Mesenchymal stem cell of adipose (primary cell): ENCODE measurements around a stretch of chr3.

GRCh38 chr3:184334198-184335392, 2.8 kb upstream of the FAM131A start:
- CAGE, long polyA plus RNA, result no peak

DNA sequence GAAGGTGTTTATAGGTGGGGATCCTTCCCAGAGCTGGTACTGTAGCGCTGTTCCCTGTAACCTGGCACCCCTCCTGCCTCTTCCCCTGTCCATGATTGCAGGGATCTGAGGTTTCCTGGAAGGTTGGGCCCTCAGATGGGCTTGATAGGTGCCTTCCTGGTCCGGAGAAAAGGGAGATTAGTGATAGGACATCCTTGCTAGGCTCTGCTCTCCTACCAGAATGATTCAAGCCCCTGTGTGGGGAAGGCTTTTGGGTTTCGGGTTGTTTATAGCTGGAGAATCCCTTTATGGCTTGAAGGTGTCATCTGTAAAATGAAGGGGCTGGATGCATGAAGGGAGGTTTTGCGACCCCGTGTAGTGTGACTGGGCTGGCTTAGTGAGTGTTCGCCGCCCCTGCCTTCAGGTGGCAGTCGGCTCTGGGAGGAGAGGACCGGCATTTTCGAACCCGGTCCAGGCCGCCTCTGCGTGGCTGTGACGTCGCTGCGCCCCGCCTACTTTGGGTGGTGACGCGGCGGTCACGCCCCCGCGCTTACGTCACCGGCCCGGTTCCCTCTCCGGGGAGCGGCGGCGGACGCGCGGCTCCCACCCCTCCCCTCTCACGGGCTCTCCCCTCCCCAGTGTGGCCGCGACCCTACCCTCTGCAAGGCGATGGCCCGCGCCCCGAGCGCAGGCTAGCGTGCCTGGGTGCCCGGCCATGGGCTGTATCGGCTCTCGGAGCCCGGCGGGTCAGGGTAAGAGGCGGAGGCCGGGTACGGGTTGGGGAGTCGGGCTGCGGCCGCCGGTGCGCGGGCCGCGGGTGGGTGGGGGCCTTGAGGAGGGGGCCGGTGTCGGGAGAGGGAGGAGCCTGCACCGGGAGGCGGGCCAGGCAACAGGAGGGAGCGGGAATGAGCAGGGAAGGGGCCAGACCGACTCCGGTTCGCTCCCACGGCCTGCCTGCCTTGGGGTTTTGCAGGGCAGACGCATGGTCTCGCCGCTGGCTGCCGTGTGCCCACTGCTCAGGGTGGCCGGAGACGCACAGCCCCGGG, 1.7 kb upstream of the FAM131A start:
- CAGE, long polyA plus RNA, result no peak

DNA sequence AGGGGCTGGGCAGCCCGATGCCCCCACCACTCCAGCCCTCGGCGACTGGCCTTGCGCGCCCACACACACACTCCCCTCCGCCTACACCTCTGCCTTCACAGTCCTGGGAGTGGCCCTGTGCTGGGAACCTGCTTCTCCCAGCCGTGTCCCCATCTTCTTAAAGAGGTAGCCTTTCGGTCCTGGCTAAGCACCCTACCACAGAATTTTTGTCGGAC, 1.1 kb upstream of the FAM131A start:
- CAGE, long polyA plus RNA, result no peak

DNA sequence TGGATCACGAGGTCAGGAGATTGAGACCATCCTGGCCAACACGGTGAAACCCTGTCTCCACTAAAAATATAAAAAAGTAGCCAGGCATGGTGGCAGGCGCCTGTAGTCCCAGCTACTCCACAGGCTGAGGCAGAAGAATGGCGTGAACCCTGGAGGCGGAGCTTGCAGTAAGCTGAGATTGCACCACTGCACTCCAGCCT, 42.1 kb upstream of the EPHB3 start:
- CAGE, long polyA plus RNA, result no peak

- CAGE, long polyA plus RNA, result no peak
Measured at GRCh38 chr3:184566833-184567385, 5.3 kb downstream of the EPHB3 start.

- CAGE, long polyA plus RNA, result no peak
Measured at GRCh38 chr3:184579209-184579882, 17.8 kb downstream of the EPHB3 start.

DNA sequence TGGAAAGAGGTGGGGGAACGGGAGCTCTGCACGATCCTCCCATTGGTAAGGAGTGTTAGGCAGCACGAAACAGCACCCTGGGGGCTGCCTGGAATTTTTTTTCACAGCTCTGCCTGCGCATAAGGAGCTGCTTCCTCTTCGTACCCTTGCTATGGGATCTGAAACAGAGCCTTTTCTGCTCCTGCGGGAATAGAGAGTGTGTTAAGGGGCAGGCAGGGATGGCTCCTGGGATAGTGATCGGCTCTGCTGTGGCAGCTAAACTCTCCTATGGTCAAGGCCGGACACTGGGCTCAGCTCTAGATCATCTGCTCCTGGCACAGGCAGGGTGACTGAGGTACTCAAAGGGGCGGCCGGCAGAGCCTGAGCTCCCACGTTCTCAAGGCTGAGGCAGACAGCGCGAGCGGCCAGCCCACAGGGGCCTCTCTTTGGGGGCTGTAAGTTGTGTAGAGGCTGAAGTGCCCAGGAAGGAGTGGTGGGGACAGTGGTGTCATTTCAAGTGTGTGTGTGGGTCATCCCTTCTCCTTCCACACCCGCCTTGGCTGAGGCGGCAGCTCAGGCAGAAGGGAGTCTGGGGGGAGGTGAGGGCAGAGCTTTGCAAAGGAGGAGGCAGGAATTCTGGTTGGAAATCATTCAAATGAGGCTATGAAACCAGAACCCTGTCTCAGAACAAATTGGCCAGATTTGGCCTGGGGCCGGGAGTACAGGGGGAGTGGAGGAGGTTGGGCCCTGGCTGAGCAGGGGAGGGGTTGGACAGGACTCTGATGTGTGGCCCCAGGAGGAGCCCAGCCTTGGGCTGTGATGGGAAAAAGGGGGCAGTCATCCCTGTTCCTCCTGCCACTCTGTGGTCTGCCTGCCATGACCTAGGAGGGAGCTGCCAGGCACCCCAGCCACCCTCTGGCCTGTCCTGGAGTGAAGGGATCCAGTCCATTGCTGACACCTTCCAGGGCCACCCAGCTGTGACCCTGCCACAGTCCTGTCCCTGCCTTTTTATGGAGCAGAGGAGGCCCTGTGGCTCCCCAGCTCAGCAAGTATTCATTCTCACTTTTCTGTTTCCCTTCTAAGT, 31.1 kb downstream of the EPHB3 start:
- CAGE, long polyA plus RNA, result no peak

DNA sequence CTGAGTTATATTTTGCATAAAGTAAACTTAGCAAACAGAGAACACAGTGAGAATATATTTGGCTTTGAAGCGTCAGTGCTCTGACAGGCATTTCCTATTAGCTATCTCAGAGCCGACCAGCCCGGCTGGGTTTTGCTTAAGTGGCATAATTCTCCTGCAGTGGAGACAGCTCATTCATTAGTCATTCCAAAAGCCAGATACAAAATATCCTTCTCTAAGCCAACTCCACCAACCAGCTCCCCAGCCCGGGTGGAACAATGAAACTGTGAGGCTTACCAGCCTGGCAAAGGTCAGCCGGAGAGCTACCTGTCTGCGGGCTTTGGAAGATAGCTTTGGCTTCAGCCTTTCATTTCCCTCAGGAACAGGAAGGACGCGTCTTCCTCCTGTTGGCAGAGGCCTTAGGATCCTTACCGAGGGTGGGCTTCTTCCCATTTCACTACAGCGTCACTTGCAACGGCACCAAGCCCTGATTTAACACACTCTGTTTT, 26.3 kb upstream of the MAGEF1 start:
- CAGE, long polyA plus RNA, result no peak

- CAGE, long polyA plus RNA, result no peak
Measured at GRCh38 chr3:185342839-185343217, 20.1 kb upstream of the MAP3K13 start.

- CAGE, long polyA plus RNA, result no peak
Measured at GRCh38 chr3:185504558-185505046, 5.8 kb upstream of the TMEM41A start.

DNA sequence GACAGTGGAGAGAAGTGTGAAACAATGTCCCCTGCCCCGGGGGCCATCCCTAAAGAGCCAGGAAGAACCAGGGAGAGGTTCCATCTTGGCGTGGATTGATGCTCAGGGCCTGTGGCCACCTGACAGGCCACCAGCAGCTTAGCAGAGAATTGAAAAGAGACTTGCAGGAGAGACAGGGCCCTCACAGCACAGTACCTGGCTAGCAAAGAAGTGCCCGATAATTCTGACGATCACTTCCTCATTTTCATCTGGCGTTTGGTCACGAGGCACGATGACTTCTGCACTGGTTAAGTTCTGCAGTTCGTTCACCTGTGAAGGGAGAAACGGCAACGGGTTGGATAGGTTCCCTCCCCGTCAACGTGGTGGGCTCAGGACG, 60.7 kb downstream of the SENP2 start:
- CAGE, long polyA plus RNA, result no peak

- CAGE, long polyA plus RNA, result no peak
Measured at GRCh38 chr3:185702454-185703211, 116.5 kb downstream of the SENP2 start.

GRCh38 chr3:185760390-185761256, 64.2 kb downstream of the IGF2BP2 start:
- CAGE, long polyA plus RNA, result no peak

- CAGE, long polyA plus RNA, result no peak
Measured at GRCh38 chr3:185825944-185826757, 1.3 kb upstream of the IGF2BP2 start.

DNA sequence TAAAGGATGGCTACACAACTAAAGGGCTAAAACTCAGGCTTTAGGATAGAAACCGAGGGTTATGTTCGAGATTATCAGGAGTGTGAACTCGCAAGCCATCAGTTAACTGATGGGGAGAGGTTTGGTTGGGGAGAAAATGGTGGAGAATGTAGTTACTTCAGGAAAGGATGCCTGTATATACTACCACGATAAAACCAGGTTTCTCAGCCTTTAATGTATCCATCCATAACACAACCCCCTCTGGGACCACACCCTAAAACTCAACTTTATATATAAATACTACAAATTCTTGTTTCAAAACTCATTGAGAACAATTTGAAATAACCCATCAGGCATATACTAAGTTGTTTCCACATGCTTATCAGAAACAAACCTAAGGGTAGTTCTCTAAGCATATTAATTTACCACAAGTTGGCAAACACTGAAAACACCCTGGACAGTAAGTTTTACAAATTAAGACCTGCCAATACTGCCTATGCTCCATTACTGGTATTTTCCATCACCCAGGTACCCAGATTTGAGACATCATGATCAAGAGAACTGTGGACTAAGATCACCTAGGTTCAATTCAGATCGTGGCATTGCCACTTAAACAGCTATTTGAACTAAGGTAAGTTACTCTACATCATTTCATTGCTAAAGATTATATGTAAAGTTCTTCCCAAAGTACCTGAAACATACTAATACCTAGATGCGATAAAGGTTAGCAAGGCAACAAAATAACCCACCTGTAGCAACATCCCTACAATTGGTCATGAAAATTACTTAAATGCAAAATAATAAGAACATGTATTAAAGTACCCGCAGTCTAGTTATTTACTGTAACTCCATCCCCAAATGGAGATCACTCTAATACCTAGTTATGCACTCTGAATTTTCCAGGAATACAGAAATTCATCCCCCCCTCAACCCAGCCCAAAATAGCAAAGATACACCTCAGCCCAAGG, 21.8 kb downstream of the TRA2B start:
- CAGE, long polyA plus RNA, result no peak

- CAGE, long polyA plus RNA, result no peak
Measured at GRCh38 chr3:185916963-185918122, 20.5 kb downstream of the TRA2B start.

GRCh38 chr3:185922051-185922554, 15.7 kb downstream of the TRA2B start:
- CAGE, long polyA plus RNA, result no peak

DNA sequence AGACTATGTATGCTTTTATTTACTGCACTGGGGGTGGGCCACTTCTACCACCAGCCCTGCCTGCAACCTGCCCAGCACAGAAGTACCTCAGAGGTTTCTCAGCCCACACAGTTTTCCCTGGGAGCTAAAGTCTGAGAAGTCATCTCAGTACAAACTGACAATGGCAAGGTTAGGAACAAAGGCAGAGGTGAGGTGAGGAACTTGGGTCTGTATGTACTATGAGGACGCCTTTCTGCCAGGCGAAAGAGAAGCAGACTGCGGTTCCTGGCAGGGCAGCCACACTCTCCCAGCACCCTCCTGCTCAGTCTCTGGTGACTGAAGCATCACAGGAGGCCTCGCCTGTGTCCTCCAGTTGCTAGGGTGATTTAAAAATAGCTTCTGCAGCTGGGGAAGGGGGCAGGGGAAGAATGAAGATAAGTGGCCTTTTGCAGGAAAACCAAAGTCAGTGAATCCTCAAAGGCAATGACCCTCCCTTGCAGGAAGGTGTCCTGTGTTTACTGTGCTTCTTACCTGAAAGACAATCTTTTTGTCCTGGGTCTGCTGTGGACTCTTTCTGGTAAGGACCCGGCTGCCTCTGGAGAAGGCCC, 65.5 kb upstream of the DGKG start:
- CAGE, long polyA plus RNA, result no peak

DNA sequence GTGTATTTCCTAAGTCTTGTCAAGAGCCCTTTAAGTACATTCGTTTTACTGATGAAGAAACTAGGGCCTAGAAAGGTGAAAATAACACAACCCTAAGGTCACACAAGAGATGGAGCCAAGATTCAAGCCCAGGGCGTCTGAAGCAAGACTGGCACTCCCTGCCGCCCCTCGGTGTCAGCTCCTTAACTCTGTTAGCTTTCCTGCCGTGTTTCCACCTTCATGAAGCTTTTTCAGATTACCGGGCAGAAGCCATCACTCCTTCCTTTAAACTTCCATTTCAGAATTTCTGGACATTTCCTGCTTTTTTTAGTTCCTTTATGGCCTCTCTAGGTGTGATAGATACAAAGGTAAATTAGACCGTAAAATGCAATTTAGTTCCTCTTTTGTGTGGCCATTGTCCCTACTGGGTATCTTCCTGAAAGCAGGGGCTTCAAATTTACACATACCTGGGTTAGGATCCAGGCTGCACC, 595 bp upstream of the TBCCD1 start:
- CAGE, long polyA plus RNA, result no peak

DNA sequence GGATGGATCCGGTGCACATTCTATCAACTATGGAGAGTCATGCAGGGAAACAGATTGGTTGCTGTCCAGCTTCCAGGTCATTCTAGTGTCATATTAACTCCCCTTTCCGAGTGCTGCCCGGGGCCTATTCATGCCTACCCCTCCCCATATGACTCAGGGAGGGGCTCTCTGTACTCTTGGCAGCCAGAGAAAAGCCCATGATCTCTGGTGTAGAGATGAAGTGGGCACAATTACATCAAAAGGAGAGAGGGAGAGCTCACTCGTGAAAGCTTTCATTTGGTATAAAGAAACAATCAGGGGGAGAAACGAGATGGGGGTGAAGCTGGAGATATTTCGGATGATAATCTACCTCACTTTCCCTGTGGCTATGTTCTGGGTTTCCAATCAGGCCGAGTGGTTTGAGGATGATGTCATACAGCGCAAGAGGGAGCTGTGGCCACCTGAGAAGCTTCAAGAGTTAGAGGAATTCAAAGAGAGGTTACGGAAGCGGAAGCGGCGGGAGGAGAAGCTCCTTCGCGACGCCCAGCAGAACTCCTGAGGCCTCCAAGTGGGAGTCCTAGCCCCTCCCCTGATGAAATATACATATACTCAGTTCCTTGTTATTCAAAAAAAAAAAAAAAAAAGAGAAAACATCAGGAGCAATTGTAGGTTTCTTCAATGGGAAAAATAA, 16.1 kb upstream of the AHSG start:
- CAGE, long polyA plus RNA, result no peak